Hematopoietic multipotent progenitor cell (in vitro differentiated cells): ENCODE measurements around the gene PCMT1.

- CAGE, long polyA plus RNA, result no peak
Observed at GRCh38 chr6:148507525-148508281, 165.1 kb downstream of the SASH1 start.

DNA sequence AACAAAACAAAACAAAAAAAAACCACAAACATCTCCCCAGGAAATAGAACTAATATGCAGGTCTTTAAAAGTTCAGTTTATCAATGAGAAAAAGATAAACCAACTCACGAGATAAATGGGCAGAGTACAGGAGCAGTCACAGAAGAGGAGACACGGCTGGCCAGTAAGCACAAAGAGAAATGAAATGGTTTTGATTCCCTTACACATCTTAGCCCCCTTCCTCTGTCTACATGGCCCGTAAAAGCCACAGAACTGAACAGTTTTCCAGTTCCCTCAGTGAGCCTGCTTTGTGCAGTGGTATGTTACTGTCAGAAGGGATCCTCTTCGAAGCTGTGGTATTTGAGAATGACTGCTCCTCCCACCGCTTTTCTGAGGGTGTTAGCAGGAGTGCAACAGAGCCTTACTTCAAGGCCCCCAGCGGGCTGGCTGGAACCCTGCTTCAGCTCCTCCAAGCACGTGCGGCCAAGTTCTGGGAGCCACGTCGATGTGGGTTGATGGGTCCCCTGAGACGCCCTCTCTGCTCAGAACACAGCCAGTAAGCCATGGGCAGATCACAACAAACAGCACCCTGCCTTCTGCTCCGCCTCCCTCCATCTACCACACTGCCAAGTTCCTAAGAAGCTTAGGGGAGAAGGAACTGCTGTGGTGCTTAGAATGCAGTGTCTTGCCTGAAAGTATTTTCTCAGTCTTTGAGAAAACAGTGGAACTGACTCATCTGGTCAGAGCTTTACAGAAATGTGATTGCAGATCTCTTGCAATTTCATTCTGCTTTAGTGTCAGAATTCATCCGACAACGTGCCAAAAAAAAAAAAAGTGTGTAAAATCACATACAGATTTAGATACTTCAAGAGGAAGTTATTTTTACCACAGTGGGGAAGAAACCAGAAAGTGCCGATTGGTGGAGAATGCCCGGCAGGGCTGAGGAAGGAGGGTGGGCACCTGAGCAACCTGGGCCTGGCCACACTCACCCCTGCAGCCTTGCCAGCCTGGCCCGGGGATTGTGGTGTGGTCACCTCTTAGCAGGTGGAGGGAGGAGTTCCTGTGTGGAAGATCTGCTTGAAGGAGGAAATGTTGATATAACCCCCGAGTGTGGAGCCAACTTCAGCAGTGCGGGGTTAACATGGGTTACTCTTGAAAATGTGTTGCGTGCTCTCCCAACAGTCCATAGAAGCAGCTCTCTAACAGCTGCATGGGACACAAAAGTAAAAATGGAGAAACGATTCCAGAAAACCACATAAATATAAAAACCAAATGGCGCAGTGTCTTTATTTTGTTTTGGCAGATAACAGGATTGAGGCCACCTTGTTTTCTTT lies 14.3 kb downstream of the UST start:
- CAGE, long polyA plus RNA, result no peak

- CAGE, long polyA plus RNA, result no peak
Observed at GRCh38 chr6:148830895-148831505, 84.2 kb downstream of the UST start.

DNA sequence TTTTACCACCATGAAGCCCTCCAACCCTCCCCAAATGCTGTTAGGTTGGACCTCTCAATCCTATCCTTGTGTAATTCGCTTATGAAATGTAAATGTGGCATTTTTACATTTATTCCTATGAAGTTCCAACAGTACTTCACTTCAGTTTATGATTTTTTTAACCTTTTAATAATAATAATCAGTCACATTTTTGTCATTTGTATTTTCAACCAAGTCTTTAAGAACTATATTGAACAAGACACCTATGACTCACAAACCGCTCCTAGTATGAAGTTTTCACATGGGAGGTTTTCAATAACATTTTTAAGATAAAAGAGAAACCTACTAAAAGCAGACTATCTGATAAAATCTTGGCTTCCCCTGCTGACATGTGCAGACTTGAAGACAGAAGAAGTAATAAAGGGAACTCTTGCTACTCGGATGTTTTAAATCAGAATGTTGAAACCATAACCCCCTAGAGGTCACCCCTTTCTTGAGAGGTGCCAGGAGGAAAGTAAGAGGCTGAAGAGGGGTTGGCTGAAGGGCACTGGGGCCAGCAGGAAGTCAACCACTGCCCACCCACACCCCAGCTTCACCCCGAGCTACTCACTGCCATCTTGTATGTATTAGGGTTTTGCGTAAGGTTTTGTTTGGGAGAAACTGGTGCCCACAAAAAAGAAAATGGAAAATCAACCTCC lies 83.5 kb upstream of the TAB2 start:
- CAGE, long polyA plus RNA, result no peak

- CAGE, long polyA plus RNA, result no peak
Observed at GRCh38 chr6:149257443-149258175, 59.9 kb upstream of the TAB2 start.

- CAGE, long polyA plus RNA, result no peak
Observed at GRCh38 chr6:149318258-149318856, 845 bp downstream of the TAB2 start.

- CAGE, long polyA plus RNA, result no peak
Observed at GRCh38 chr6:149322902-149323213, 5.3 kb downstream of the TAB2 start.

DNA sequence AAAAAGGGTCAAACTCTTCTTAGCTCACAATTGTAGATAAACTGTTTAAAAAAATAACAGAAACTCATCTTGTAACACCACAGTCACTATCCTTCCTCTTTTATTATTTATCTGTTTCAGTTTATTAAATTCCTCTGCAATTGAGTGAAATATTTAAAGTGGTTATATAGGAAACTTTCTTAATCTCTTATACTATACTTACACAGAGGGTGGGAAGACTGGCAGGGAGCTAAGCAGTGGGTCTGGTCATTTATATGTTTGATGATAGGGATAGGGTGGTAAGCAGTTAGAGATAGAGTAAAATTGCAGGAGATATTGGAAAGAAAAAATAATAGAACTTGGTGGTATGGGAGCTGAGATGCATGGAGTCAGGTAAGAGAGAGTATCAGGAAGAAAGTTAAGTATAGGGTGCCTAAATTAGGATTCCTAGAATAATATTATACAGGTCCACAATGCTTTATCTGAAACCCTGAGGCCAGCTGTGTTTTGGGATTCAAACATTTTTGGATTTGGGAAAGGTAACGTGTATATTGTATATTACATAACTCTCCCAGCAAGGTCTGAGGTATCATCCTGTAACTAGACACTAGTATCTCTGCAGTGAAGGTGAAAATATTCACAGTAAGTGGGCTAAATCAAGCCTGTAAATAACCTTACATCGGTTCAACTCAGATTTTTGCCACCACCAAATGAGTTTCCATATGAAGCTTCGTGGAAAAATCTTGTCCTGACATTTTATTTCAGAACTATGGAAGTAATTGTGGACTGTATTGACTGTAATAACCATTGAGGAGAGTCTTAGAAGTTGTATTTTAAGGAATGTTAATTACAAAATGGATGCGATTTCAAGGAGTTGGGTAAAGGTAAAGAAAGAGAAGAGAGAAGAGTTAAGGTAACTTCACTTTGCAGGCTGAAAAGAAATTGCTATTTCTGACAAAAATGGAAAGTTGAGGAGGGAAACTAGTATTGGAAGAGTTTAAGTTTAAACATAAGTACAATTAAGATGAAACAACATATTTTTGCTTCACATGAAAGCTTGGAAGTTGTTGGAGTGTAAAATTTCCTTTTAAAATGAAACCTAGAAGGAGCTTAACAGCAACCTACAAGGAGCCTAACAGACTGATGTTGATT lies 20.4 kb downstream of the TAB2 start:
- CAGE, long polyA plus RNA, result no peak

- CAGE, long polyA plus RNA, result no peak
Observed at GRCh38 chr6:149379184-149379554, 20.9 kb upstream of the SUMO4 start.

DNA sequence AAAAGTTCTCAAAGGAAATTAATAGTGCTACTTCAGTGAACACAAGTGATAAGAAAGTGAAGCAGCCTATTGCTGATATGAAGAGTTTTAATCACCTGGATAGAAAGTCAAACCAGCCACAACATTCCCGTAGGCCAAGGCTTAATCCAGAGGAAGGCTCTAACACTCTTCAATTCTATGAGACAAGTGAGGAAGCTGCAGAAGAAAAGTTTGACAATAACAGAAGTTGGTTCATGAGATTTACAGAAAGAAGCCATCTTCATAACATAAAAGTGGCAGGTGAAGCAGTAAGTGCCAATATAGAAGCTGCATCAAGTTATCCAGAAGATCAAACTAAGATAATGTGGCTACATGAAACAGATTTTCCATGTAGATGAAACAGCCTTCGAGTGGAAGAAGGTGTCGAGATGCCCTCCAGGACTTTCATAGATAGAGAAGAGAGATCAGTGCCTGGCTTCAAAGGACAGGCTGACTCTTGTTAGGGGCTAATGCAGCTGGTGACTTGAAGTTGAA lies 16.0 kb downstream of the SUMO4 start:
- CAGE, long polyA plus RNA, result no peak

- CAGE, long polyA plus RNA, result no peak
Observed at GRCh38 chr6:149485336-149485844, 576 bp upstream of the ZC3H12D start.

GRCh38 chr6:149506532-149506957 lies 21.7 kb upstream of the ZC3H12D start:
- CAGE, long polyA plus RNA, result no peak

GRCh38 chr6:149565368-149565938 lies 722 bp upstream of the GINM1 start:
- CAGE, long polyA plus RNA, result no peak

GRCh38 chr6:149593765-149594871 lies 27.9 kb downstream of the GINM1 start:
- CAGE, long polyA plus RNA, result no peak

DNA sequence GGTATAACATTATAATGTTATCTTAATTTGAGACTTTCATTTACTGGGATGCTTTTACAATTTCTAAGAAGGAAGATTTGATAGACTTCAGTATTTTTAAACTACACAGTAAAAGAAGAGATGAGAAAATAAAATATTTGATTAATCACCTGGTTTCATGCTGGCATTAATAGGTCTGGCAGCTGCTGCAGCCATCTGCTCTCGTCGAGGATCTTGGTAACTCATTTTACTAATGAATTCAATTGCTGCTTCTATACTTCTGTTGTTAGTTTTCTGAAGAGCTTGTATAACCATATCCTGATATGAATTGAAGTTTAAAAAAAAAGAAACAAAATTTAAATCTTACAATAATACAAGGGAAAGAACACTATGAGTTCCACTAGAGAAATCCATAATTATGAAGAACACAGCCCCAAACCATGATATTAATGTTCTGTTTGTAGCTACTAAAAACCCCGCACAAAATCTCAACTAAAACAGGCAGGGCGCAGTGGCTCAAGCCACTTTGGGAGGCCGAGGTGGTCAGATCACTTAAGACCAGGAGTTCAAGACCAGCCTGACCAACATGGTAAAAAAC lies 22.9 kb downstream of the LATS1 start:
- CAGE, long polyA plus RNA, result no peak

DNA sequence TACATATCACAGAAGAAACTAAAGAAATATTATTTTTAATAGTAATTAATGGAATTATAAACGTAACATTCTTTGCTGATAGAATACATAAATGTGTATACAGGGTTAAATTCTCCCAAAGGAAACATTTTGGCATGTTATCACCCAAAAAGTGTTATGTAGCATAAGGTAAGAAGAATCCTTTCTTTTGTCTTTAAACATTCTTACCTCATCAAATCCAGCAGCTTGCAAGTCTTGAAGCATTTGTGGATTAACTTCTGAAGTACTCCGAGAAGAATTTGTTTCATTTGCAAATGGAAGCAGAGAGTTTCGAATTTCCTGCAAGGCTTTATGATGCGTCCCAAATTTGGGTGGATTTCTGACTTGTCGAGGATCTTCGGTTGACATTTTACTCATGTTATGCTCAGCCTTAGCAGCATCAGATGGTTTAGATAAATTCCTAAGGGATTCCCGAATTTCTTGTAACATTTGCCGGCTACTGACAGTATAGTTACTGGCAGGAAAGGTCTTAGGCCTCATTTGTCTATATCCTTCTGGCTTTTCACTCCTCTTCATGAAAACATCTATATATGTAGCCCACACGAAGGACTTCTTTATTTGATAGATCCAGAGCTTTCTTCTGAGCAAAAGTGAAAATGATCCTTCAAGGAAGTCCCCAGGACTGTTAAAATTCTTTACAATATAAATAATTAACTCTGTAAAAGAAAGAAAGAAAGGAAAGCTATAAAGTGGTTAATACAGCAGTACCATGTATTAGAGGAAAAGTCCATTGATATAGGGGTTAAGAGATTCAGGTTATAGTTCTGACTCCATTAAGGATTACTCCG lies 16.1 kb downstream of the LATS1 start:
- CAGE, long polyA plus RNA, result no peak

- CAGE, long polyA plus RNA, result no peak
Observed at GRCh38 chr6:149717094-149717951, 578 bp downstream of the LATS1 start.

DNA sequence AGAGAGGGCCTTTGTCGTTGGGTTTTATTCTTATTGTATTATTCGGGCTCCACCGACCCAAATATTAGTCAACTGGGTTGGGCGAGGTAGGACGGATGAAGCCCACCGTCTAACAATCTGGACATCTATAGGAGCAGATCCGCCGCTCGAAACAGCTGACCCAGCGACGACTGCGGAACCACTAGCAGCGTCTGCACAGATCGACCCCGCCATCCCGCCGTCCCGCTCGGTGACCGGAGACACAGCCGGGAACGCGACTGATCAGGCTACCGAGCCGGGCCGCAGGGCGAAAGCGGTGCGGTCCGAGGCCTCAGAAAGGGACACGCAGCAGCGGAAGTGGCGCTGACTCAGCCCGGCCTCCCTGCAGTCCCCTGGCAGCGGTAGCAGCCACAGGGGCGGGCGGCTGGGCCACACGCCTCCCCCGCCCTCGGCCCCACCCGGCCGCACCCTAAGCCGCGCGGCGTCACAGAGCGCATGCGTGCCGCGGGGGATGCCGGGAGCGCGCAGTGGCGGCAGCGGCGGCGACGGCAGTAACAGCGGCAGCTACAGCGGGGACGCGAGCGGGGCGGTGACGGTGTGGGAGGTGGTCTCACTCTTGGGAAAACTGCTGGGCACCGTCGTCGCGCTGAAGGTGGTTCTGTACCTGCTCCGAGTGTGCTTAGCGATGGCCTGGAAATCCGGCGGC lies at the start of gene PCMT1:
TSS of gene PCMT1 (plus strand) at position 504 of the 685 bp plus-strand sequence.
- CAGE, long polyA plus RNA, result start-site peak on the plus strand centred at position 212 of the sequence, 56 bp wide, 48 reads; start-site peak on the plus strand centred at position 498 of the sequence, 30 bp wide, 405 reads

DNA sequence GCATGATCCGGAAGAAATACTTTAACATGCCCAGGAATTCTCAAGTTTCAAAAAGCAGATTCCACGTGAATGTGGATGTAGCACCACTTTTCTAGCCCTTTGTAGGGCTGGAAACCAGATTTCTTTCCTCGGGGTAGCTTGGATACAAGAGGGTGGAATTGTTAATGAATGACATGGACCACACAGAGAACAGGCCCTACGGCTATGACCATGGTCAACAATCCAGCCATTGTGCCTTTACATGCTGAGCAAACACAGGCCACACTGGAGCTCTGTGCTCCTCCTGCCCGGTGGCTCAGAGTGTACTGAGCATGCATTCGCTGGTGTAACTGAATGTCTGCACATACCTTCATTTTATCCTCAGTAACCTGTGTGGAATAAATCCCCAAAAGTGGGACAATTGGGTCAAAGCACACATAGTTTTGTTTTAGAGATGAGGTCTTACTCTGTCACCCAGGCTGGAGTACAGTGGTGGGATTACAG lies 32.9 kb downstream of the LRP11 start:
- CAGE, long polyA plus RNA, result no peak

DNA sequence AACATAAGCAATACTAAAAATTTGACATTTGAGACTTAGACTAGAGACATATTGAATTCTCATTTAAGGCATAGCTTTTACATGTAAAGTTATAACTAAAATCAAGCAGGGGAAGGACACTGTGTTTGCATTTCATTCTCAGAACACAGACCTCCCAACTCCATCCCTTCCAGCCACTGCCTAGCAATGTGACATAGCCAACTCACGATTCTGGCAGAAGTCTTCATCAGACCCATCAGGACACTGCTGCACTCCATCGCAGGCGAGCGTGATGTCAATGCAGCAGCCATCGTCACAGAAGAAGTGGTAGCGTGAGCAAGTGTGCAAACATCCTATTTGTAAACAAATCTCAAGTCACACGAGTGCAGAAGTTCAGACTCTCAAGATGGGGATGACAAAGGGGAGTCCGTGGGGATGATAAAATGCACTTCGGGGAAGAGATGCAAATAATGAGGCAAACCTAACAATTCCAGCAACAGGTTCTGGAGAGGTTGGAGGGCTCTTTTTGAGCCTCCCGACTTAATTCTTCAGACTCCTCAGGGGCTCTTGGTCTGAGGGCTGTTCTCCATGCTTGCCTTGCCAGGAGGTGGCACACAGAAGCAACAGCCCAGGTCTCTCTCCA lies 26.9 kb downstream of the LRP11 start:
- CAGE, long polyA plus RNA, result no peak